Epidermal melanocyte (primary cell): ENCODE measurements around the genes ATP8B4, HDC, TMOD2 and BCL2L10.

GRCh38 chr15:49288231-49288862 lies 118.3 kb downstream of the GALK2 start:
- RRBS, result no CpG with 5 or more reads among the region's 2 CpGs

DNA sequence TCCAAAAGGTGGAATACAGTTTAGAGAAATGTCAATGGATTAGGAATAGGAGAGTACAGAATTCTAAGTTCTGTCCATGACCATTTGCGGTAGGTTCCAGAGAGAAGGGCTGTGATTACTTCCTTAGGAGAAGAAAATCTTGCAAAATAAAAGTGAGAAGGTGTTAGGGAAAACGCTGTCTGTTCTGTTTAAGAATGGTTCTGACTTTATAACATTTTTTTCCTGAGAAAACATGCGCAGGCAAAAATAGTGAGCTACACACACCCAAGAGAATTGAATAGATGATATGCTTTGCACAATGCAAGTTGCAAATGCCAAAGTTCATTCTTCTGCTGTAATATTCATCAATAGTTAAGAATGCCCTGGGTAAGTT lies 99.2 kb downstream of the DTWD1 start:
- RRBS, result no CpG with 5 or more reads among the region's 3 CpGs

DNA sequence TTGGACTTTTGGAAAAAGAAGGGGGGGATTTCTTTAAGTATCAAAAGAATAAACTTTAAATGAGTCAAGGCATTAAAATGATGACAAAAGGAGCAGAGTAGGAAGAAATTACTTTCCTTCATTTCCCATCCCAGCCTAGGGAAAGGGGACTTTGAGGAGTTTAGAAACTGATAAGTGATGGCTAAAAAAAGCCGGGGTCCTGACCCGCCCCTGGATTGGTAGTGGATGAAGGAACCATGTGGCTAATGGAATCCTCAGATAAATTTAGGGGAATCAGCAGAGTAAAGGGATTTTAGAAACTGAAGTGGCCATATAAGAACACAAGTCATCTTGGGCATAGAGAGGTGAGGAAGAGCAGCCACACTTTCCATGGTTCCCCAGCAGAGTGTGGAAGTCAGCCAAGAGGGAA lies 212.3 kb downstream of the ATP8B4 start:
- RRBS, result no CpG with 5 or more reads among the region's 2 CpGs

GRCh38 chr15:50118990-50119913 lies at the start of gene ATP8B4:
TSS of gene ATP8B4 (minus strand) at chr15:50119233.
- RRBS, result no CpG with 5 or more reads among the region's 4 CpGs

- RRBS, result no CpG with 5 or more reads among the region's 12 CpGs
Observed at GRCh38 chr15:50265458-50266356, at the start of gene HDC. TSS of gene HDC (minus strand) at chr15:50265726.

DNA sequence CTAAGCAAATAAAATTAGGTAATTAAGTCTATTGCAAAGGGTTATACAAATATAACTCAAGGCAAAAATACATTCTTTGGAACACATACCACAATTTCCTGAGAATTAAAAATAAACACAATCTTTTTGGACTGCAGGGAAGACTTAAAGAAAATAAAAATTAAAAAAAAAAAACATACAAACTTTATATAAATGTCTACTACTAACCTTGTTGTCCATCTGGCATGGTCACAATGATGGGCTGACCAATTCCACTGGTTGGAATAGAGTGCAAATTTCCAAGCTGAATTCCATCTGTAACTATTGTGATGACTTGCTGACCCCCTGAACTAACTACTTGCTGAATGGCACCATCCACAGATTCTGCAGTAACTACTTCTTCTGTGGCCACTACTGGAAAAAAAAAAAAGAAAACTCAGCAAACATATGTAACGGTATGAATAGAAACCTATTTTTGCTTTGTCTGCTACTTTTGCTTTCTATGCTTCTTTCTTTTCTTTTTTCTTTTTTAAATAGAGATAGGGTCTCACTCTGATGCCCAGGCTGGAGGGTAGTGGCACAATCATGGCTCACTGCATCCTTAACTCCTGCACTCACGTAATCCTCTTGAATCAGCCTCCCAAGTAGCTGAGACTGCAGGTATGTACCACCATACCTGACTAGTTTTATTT lies 23.9 kb upstream of the HDC start:
- RRBS, result no CpG with 5 or more reads among the region's 2 CpGs

- RRBS, result no CpG with 5 or more reads among the region's 1 CpG
Observed at GRCh38 chr15:50857729-50858198, 50.7 kb upstream of the AP4E1 start.

DNA sequence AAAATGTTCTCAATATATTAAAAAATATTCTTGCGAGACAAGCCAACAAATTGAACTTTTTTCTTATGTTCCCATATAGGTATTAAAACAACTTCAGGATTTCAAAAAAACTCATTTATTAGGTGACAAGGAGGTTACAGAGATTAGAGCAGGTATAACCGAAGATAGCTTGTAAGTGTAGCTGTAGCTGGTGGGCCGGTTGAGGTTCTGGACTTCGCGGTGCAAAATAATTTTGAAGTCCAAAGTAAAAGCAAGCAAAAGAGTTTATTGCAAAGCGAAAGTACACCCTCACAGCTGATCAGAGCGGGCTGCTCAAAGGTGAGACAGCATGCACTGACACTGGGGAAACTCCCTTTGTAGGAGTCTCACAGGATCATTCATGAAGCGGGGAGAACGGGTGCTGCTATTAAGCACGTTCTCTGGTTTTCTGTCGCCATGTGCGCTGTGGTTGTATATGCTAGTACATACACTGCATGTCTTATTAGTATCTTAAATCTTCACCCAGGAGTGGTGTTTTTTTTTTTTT lies 1.6 kb upstream of the AP4E1 start:
- RRBS, result no CpG with 5 or more reads among the region's 12 CpGs

- RRBS, result 3% methylated on average over 8 of the region's 14 CpGs
Observed at GRCh38 chr15:50908861-50909020, 258 bp downstream of the AP4E1 start.

- RRBS, result under 1% methylated on average over 1 of the region's 9 CpGs
Observed at GRCh38 chr15:50909021-50909262, 459 bp downstream of the AP4E1 start.

GRCh38 chr15:51163196-51163414 lies 68.4 kb upstream of the TNFAIP8L3 start:
- RRBS, result no CpG with 5 or more reads among the region's 3 CpGs

GRCh38 chr15:51266420-51267429 lies 71.7 kb downstream of the CYP19A1 start:
- RRBS, result no CpG with 5 or more reads among the region's 35 CpGs

GRCh38 chr15:51334080-51334517 lies 4.3 kb downstream of the CYP19A1 start:
- RRBS, result no CpG with 5 or more reads among the region's 3 CpGs

DNA sequence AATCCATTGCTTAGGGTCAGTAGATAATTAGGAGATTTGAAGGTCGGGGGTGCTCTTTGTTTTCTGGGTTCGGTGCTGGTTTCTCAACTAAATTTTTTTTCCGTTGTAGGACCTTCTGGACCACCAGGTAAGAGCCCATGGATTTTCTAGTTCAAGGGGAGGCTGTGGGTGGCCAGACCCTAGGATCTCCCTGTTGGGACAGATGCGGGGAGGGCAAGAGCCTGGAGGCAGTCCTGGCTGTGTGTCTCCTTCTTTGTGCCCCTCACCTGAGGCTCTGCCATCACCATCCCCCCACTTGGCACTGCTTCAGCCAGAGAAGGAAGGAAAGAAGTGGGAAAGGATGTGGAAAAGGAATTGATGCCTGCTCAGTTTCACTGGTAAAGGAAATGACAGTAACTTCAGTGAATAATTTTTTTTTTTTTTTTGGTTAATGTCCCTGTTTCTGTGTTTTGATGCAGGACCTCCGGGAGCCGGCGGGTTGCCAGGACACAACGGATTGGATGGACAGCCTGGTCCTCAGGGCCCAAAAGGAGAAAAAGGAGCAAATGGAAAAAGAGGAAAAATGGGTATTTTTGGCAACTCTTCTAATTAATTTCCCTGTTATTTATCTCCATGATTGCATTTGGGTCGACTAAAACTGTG lies 42.0 kb downstream of the GLDN start:
- RRBS, result no CpG with 5 or more reads among the region's 9 CpGs

GRCh38 chr15:51585698-51586625 lies 36.6 kb downstream of the DMXL2 start:
- RRBS, result no CpG with 5 or more reads among the region's 8 CpGs

DNA sequence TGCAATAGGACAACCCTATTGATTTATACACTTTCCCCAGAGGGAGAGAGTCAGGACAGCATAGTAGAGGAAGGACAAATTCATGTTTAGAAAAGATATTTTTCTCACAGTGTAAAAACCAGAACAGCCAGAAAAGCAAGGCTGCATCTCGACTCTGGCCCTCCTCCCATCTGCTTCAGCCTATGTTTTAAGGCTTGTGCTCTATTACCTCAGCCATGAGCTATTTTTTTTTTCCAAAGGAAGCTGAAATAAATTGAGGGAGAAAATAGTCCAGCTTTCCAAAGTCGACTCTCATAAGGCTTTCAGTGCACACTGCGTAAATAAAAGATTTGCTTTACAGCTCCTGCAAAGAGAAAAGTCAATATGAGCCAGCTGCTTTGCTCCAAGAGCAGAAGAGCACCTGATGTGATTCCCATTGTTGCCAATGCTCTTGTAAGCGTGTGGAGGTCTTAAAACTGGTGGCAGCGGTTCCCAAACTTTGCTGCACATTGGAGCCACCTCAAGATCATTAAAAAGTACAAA lies 26.7 kb downstream of the SCG3 start:
- RRBS, result no CpG with 5 or more reads among the region's 5 CpGs

DNA sequence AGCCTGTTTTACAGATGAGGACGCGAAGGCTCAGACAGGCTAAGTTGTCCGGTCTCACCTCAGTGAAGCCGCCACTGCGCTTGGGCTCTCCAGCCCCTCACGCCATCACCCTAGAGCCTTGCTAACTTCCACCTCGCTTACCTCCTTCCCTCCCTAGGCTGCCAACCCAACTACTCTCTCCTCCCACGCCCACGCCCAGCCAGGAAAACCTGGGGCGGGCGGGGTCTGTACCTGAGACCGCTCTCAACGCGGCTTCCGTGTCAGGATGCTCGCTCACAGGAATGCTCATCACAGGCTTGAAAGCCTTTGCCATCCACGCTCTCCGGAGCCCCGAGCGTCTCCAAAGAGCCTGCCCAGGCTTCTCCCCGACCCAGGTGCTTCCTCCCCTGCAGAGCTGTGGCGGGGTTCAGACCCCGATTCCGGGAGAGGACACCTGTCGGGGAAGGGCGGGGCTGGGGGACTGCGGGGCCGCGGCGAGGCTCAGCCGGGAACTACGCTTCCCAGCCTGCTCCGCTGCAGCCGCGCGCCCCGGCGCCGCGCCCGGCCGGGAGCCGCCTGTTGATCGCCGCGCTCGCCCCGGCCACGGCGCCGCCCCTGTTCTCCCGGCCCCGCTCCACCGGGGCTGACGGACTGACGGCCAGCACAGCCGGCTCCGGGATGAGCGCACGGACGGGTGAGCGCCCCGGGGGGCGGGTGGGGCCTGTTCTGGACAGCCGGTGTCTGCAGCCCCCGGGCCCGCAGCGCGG lies at the start of gene TMOD2:
TSS of gene TMOD2 (plus strand) at position 558 of the 746 bp plus-strand sequence.
- RRBS, result 3% methylated on average over 23 of the region's 69 CpGs

GRCh38 chr15:51767937-51768447 lies 16.6 kb downstream of the TMOD2 start:
- RRBS, result no CpG with 5 or more reads among the region's 9 CpGs

DNA sequence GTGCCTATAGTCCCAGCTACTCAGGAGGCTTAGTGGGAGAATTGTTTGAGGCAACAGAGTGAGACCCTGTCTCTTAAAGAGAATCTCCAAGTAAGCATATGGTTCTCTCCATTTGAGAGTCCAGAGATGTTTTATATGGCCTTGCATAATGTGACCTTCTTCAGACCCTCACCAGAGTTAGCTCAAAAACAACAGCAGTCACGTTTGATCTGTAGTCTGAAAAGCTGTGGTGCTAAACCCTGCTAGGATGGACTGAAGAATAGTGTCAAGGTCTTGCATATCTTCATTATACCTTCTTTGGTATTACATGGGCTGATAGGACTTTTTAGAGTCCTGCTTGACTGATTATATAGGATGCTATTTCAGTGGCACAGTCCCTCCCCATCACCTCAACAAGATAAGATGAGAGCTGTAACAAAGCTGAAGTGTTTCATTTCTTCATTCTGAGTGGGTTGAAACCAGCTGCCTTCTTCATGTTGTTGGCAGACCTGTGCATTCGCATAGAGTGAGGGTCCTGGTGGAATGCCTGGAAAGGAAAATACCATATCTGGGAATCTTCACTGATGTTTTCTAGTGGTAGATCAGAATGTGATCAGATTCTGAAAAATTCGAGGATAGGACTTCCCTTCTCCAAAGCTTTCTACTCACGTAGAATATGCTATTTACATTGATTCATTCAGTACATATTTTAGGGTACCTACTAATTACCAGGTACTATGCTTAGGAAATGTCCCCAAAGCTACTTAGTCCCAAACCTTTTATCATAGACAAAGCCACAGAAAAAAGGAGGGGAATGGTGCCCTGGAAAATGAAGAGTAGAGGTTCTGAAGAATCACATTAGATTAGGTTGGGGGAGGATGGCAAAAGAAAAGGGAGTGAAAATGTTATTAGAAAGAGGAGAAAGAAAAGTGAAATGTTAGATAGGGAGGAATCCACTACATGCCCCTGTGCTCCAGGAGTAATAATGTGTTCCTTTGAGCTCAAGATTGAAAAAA lies 18.4 kb downstream of the MAPK6 start:
- RRBS, result no CpG with 5 or more reads among the region's 4 CpGs

- RRBS, result 8% methylated on average over 51 of the region's 96 CpGs
Observed at GRCh38 chr15:52111855-52112851, at the start of gene BCL2L10. TSS of gene BCL2L10 (minus strand) at chr15:52112775.